Hair follicle dermal papilla cell (primary cell): ENCODE measurements around a stretch of chr5.

- CAGE, long polyA plus RNA = no peak
These were observed 31.3 kb downstream of the FGF18 start for GRCh38 chr5:171450304-171451596.

- CAGE, long polyA plus RNA = no peak
These were observed 138.3 kb upstream of the SMIM23 start for GRCh38 chr5:171647325-171647718.

- CAGE, long polyA plus RNA = no peak
These were observed 81.2 kb downstream of the STK10 start for GRCh38 chr5:172106582-172107433.

DNA sequence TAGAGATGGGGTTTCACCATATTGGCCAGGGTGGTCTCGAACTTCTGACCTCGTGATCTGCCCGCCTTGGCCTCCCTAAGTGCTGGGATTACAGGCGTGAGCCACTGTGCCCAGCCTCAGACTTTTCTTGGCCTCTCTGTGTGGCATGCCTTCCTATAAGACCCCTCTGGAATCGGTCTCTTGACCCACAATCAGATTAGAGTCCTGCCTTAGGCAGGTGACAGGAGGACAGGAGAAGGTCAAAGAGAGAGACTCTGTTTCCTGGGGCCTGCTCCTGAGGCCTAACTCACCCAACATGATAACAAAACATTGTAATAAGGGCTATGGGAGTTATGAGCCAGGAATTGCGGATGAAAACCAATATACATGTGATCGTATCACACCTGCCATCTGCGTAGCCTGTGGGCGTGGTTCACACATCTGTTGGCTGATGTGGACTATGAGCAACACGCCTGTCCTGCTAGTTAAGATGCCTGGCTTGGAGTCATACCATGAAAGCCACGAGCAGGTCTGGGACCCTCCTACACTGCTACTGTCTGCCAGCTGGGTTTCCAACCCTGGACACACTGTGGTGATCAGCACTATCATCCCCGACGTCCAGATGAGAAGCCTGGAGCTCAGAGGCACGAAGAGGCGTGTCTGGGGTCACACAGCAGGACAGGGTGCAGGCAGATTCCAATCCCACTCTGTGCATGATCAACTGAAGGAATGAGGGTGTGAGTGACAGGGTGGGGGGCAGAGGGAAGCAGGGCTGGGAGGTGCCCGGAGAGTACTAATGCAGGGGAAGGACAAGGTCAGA is 40.2 kb downstream of the STK10 start:
- CAGE, long polyA plus RNA = no peak

- CAGE, long polyA plus RNA = no peak
These were observed 34.1 kb downstream of the STK10 start for GRCh38 chr5:172153823-172154341.

- CAGE, long polyA plus RNA = no peak
These were observed 82.5 kb upstream of the UBTD2 start for GRCh38 chr5:172365912-172366535.

DNA sequence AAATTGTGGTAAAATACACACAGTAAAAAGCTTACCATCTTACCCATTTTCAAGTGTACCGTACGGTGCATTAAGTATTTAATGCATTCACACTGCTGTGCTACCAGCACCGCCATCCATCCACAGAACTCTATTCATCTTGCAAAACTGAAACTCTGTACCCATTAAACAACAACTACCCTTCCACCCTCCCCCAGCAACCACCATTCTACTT is 70.1 kb downstream of the SH3PXD2B start:
- CAGE, long polyA plus RNA = no peak

DNA sequence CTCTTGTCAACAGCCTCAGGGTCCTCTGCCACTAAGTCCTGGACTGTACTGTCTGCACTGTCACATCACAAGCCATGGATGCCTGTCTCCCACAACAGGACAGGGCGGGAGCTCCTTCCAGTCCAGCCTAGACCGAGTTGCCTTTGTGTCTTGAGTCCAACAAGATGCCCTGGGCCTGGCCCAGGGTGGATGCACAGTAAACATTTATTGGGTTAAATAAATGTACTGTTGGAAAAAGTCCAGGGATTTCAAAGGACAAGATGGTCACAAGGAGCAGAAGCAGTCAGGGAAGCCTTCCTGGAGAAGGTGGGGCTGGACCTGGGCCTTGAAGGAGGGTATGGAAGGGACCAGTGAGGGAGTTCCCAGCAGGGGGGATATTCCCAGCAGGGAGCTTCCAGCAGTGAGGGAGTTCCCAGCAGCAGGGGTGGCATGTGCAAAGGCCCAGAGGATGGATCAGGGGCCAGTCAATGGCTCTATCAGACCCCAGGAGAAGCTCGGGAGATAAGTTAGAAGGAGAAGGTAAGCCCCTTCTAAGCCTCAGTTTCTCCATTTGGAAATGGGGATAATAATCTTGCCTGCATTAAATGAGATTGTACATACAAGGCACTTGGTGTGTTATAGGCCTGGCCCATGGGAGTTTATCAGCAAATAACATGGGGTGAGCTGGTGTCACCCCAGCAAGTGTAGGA is 72.6 kb upstream of the NEURL1B start:
- CAGE, long polyA plus RNA = no peak

- CAGE, long polyA plus RNA = no peak
These were observed 67.5 kb upstream of the NEURL1B start for GRCh38 chr5:172573460-172573973.

DNA sequence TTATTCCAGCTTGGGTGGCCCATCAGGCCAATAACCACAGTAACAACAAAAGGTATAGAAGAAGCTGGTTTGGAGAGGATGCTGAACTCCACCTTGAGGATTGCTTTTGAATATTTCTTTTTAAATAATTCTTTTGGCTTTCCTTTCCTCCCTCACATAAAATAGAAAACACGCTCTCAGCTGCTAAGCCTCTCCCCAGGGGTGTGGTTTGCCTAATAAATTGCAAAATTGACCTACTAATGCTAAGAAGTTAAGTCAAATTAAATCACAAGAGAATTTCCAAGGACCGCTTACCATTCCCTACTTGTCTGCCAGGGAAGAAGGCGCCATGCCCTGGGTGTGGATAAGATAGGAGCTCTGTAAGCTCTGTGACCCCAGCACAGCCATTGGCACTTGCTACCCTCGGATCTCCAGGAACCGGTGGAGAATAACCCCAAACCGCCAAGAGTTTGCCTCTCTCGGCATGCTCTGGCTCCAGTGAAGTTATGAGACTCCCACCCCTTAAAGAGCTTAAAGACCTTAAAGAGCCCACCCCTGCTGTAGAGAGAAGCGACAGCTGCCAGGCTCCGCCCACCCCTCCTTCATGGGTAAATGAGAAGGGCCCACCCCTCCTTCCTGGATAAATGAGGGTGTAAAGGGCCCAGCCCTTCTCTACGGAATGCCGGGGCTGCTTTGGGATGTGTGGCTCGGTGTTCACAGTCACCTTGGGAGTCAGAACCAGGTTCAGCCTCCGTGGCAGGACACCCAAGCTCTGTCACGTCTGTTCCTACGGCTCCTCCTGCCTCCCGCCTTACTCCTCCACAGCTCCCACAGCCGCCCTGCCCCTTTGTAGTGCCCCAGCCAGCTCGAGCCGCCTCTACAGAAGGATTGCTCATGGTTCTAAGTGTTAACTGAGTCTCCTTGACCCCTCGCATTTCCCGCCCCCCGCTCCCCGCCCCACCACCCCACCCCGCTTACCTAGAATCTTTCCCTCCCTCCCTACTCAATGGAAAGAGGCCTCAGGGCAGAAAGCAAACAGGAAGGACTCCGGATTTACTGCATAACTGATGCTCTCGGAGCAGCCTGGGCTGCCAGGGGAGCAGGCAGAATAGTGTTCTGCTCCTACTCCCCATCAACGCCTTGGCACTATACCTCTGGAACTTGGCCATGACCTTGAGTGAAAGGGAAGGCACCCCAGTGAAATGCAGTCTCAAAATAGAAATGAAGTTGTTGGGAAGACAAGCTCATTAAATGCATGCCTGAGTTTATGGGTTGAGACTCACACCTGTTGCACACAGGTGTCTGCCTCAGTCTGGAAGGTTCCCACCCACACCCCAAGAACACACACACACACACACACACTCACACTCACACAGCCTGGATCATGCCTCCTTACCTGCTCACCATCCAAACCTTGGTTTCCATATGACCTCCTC is 59.3 kb downstream of the NEURL1B start:
- CAGE, long polyA plus RNA = no peak

DNA sequence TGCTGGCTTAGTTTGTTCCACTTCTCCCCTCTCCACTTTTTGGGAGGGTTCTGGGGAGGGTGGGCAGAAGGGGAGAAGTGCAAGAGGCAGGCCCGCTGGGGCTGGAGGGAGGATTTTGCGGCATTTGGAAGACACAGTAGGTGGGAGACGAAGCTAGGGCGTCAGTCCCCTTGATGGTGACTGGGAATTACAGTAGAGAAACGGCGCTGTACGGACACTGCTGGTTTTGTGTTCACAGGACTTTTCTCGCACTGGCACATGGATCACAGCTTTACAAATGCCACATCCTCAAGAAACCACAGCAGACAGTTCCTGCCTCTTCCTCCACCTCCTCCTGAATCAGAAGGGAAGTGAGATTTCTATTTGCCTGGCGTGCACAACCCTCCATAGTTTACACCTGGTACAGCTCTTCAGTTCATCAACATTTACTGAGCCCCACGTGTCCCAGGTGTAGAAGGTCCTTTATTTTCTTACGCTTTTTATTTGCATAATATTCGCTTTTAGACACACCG is 60.6 kb downstream of the NEURL1B start:
- CAGE, long polyA plus RNA = no peak

DNA sequence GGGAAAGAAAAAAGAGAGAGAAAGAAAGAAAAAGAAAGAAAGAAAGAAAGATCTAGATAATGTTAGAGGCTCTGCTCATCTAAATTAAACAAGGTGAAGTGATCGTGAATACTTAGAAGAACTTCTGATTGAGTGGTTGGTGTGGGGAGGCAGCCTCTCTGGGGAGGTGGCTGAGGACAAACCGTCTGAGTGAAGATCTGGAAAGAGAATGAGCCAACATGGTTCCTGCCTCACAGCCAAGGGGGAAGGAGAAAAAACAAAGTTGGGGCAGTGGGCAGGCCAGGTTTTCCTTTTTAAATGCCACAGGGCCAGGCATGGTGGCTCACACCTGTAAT is 29.6 kb downstream of the DUSP1 start:
- CAGE, long polyA plus RNA = no peak

DNA sequence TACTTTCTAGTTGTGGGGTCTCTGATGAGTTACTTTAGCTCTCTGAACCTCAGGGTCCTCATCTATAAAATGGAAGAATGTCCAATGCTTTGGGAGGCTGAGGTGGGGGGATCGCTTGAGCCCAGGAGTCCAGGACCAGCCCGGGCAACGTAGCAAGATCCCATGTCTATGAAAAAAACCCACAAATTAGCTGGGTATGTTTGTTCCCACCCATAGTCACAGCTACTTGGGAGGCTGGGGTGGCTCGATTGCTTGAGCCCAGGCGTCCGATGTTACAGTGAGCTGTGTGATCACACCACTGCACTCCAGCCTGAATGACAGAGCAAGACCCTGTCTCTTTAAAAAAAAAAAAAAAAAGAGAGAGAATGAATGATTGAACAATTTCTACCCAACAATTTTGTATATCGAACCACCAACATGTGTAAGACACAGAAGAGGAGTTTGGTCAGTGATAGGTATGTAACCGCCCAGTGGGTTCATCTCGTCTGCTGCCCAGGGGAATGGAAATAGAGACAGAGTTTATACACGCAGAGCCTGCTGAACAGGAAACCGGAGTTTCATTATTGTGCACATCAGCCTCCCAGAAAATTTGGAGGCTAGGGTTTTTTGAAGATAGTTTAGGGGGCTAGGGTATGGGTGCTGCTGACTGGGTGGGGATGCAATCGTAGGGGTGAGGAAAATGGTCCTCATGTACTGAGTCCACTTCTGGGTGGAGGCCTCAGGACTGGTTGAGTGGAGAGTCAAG is 26.2 kb upstream of the ERGIC1 start:
- CAGE, long polyA plus RNA = no peak

DNA sequence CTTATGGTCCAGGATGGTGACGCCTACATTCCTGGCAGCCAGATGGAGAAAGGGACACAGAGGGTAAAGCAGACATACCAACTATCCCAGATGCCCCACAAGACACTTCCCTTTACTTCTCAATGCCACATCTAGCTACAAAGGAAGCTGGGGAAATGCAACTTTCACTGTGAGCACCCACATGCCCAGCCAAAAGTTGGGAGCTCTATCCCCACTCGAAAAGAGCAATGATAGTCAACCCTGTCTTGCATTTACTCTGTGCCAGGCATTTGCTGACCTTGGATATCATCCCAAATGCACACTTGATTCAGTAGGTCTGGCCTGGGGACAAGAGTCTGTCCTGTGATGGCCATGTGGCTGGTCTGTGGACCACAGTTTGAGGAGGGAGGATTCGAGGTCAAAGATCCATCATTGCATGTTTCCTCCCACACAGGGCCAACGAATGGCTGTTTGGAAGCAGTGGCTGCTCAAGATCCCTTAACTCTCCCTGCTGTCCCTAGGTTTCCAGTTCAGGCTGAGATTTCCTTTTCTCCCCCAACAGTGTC is 1.4 kb upstream of the ERGIC1 start:
- CAGE, long polyA plus RNA = no peak

DNA sequence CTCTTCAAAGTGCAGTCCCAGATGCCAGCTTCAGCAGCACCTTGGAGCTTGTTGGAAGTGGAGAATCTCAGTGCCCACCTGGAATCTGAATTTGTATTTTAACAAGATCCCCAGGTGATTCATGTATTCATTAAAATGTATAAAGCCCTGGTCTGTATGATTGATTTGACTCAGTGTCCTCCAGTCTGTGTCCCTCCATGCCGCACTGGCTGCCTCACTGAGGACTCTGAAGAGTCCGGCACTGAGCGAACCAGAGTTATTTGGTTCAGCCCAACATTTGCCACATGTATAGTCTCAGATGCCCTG is 6.6 kb downstream of the ERGIC1 start:
- CAGE, long polyA plus RNA = no peak

DNA sequence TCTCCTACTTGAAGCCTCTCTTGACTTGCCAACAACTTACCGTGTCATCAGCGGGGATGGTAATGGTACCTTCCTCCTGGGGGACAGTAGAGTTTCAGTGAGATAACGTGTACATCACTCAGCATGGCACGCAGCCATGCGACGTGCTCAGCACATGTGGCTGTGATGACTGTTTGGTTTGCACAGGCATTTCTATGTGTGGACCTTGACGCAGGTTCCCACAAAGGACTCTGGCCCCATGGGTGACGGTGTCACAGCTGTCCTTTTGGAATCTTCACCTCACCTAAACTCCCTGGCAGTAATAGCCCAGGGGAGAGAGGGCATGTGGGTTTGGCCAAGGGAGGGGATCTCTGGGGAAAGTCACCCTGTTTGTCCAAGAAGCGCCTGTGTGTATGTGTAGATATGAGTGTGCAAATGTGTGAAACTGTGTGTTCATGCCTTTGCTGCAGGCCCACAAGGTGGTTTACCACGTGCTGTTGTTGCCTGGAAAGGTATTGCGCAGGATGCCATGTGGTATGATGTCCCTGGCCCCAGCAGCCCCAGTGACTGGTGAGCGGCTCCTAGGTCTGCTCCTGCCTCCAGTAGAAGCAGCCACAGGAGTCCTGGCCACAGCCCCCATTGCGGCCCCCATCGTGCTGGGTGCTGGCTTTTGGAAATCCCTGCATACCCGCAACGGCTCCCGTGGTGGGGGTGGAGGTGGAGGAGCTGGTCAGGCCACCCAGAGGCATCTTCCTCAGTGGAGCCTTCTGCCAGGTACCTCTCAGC is 18.8 kb downstream of the ERGIC1 start:
- CAGE, long polyA plus RNA = no peak

GRCh38 chr5:172854886-172855443 is 20.9 kb downstream of the ERGIC1 start:
- CAGE, long polyA plus RNA = no peak

DNA sequence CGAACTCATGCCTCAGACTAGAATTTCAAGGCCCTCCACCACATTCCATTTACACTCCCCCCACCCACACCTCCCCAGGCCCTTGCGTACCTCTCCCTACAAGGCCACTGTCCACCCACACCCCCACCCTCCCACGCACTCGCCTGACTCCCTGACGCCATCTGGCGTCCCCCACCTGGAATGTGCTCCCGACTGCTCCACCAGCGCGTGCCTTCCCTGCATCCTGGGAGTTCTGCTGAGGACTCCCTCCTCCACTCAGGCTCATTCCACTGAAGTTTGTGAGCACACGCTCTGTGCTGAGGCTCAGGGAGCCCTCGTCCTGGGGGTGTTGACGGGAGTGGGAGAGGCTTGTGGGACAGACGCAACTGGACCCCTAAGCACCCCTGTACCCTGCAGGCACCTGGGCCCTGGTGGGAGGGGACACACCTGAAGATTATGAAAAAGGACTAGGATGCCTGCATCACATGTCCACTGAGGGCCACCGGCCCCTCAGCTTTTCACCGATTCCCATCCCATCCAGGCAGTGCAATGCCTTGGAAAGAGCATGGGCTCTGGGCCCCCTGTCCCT is 56.2 kb upstream of the RPL26L1 start:
- CAGE, long polyA plus RNA = no peak

DNA sequence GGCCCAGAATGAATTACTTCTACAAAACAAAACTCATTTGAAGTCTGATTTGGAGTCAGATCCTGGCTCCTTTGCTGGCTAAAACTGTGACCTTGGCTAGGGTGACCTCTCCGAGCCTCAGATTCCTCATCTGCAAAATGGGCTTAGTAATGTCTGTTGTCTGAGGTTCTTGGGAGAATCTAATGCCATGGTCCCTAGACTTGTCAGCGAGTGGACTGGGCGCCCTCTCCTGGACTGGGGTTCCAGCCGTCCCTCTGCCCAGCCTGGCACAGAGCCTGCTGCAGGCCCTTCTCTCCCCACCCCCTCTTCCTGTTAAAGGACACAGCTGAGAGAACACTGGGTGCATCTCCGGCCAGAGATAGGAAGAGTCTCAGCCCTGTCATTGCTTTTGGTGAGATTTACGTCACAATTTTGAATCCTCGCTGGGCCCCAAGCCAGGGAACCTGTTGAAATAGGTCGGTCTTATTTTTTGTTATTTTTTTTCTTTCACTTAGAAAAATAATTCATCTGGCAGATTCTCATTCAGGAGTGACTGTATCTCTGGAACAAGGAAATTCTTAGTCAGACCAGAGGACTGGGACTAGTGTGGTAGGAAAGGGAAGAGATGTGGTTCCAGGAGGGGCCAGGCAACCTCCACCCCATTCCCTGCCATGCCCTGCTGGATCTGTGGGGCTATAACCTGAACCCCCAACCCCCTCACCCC is 48.3 kb upstream of the RPL26L1 start:
- CAGE, long polyA plus RNA = no peak

DNA sequence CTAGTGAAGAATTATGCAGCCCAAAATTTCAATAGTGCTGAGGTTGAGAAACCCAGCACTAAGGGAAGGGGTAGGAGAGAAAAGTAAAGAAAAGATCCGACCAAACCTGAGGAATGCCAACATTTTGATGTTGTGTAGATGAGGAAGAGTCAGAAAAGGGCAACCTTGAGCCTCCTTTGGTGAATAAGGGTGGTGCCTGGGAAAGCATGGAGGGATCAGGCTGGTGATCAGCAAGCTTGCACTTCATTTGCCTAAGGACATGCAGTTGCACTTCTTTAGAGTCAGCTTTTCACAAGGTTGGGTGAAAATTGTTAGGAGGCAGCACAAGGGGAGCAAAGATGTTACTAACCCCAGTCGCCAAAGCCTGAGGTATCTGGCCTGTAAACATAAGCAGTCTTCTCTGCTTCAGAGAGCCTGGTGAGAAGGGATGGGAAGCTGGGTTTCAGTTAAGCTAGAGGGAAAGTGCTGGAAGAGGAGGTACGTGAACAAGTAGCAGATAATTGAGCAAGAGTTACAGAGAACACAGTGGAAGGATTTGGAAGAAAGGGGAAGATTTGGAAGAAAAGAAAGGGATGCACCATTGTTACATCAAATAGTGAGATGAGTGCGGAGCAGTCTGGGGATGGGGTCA is 20.5 kb downstream of the ATP6V0E1 start:
- CAGE, long polyA plus RNA = no peak